Right lobe of liver (tissue), 4 donors: ENCODE measurements around a stretch of chr11.

GRCh38 chr11:12113022-12113792 lies 2.8 kb downstream of the MICAL2 start:
- PRO-cap, 4 experiments, result no peak in any of the 4 experiments
- RAMPAGE, long total RNA, 2 experiments, result no peak in any of the 2 experiments

GRCh38 chr11:12120340-12120736 lies 9.9 kb downstream of the MICAL2 start:
- PRO-cap, 4 experiments, result no peak in any of the 4 experiments
- RAMPAGE, long total RNA, 2 experiments, result no peak in any of the 2 experiments

DNA sequence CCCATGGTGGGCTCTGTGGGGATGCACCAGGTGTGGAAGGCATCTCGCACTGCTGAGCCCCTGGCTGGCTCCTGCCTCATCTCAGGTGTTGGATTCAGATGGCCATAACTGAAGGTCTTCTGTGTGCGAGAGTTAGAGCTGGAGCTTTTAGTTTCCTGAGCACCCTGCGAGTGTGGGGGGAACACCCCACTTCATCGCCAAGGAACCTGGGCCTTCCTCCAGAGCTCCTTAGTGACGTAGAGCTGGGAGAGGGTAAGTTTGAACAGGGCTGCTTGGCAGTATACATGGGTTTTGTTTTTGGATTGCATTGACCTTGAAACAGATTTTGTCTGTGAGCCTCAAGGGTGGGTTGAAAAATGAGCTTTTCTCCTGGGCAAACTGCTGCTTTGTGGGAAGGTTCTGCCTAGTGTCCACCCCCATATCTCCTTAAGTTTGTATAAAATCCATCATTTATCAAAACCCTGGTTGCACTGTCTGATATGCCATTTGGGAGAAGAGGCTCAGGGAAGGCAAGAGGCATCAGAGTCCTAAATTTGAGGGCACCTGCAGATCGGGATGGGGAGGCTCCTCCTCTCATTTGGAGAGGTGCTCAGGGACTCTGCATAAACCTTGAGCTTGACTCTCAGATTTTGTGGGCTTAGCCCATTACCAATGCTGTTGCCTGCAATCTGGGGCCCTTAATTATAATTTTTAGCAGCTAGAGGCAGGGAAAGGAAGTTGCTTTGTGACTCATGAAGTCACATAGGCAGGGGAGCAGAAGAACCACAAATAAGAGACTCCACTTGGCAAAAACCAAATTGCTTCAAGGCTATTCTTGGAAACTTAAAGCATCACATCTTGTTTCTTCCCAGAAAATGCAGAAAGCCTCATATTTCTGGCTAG lies 46.6 kb downstream of the MICAL2 start:
- PRO-cap, 4 experiments, result no peak in any of the 4 experiments
- RAMPAGE, long total RNA, 2 experiments, result no peak in any of the 2 experiments

DNA sequence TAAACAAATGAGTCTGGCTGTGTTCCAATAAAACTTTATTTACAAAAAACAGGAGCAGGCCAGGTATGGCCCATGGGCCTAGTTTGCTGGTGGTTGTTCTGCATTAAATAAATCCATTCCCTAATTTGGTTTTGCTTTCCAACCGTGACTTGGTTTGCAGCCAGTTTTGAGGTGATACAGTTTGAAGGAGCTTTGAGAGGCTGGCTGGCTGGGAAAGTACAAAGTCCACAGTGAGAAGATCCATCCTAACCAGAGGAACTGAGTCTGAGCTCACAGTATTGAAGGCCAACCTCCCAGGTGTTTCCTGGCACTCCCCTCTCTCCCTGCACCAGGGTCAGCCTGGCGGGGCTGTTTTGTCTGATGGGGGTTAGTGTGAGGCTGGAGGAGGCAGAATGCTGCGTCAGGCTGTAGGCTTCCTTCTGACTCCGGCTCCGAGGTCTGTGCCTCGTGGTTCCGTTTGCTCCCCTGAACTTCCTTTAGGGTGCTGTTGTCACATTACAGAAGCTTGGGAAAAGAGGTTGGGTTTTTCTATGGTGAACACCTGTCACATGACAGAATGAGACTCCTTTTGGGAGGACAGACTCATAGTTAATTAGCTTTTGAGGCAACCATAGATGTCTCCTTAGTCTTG lies 129.6 kb downstream of the MICAL2 start:
- PRO-cap, 4 experiments, result peak in 1 of 4 experiments; most common plus-strand start position 221 of the sequence (in 1); most common minus-strand start position 109 of the sequence (in 1)
- RAMPAGE, long total RNA, 2 experiments, result no peak in any of the 2 experiments

DNA sequence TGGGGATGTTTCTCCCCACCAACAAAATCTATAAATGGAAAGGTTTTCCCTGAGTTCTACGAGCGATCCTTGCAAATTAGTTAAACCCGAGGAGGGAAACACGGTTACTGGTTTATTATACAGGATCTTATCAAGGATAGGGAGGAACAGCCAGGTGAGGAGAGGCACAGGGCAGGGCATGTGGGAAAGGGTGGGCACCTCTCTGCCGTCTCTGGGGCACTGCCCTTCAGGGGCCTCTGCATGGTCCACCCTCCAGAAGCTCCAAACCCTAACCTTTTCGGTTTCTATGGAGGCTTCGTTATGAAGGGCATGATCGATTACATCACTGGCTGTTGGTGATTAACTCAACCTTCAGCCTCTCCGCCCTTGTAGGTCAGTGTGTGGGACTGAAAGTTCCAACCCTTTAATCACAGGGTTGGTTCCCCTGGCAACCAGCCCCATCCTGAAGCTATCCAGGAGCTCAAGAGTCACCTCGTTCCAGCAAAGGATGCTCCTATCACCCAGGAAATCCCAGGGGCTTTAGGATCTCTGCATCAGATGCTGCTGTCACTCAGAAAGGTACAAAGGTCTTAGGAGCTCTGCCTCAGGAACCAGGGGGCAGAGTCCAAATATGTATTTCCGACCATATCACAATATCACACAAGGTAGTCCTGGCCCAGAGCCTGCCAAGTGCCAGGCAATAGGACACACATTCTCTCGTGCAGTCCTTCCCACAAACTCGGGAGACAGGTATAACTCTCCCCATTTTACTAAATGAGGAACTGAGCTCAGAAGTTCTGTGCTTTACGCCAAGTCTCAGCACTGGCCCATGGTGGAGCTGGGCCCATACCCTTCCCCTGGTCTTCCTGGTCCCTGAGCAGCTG lies 123.6 kb upstream of the PARVA start:
- PRO-cap, 4 experiments, result peak in 4 of 4 experiments; most common plus-strand start position 366 of the sequence (in 1); most common minus-strand start position 277 of the sequence (in 3)
- RAMPAGE, long total RNA, 2 experiments, result no peak in any of the 2 experiments

- PRO-cap, 4 experiments, result no peak in any of the 4 experiments
- RAMPAGE, long total RNA, 2 experiments, result no peak in any of the 2 experiments
Measured at GRCh38 chr11:12398191-12398390, 20.7 kb downstream of the PARVA start.

DNA sequence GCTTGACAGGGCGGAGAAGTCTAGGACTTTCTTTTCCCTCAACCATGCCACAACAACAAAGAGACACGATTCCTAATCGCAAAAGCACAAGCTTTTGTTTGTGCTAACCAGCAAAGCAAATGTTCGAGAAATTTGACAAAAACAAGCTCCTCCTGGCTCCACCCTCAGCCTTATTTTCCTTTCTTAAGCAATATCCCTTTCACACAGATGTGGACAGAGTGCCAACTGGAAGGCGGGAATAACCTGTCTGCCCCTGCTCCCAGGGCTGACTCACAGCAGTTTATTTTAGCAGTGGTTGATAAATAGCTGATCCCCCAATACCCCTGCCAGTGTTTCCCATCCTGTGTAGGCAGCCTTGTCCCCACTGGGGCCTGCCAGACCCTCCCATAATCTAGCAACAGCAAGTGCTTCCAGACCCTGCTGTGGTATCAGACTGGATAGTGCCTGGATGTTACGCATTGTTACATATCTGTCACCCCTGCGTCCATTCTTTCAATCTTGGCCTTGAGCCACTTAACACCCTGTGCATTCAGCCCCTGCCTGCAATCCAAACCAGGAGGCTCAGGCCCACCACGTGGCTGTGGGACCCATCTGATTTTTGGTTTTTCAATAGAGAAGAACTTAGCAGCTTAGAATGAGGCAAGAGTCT lies 53.6 kb downstream of the PARVA start:
- PRO-cap, 4 experiments, result no peak in any of the 4 experiments
- RAMPAGE, long total RNA, 2 experiments, result no peak in any of the 2 experiments

- PRO-cap, 4 experiments, result no peak in any of the 4 experiments
- RAMPAGE, long total RNA, 2 experiments, result no peak in any of the 2 experiments
Measured at GRCh38 chr11:12674213-12674339, 145 bp upstream of the TEAD1 start.

GRCh38 chr11:12725549-12726202 lies 51.5 kb downstream of the TEAD1 start:
- PRO-cap, 4 experiments, result no peak in any of the 4 experiments
- RAMPAGE, long total RNA, 2 experiments, result no peak in any of the 2 experiments

DNA sequence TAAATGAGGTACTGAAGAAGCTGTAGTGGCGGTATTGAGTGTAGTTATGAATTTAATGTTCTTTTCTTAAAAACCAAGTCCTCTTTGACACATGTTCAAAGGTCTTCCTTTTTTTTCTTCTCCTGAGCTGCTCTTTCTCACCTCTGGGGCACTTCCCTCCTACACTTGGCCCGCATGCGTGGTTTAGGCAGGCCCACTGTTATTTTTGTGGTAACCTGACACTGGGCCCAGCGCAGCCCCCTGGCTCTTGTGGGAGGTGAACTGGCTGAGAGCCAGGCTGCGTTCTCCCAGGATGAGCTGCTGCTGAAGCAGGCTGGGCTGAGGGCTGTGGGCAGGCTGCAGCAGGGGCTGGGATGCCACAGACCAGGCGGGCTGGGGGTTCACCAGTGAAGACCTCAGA lies 72.3 kb downstream of the TEAD1 start:
- PRO-cap, 4 experiments, result no peak in any of the 4 experiments
- RAMPAGE, long total RNA, 2 experiments, result no peak in any of the 2 experiments

GRCh38 chr11:12785719-12786724 lies 111.8 kb downstream of the TEAD1 start:
- PRO-cap, 4 experiments, result no peak in any of the 4 experiments
- RAMPAGE, long total RNA, 2 experiments, result start-site peak on the plus strand in 1 of 2 experiments, at chr11:12785925-12786182 at its widest, 8 reads per replicate

DNA sequence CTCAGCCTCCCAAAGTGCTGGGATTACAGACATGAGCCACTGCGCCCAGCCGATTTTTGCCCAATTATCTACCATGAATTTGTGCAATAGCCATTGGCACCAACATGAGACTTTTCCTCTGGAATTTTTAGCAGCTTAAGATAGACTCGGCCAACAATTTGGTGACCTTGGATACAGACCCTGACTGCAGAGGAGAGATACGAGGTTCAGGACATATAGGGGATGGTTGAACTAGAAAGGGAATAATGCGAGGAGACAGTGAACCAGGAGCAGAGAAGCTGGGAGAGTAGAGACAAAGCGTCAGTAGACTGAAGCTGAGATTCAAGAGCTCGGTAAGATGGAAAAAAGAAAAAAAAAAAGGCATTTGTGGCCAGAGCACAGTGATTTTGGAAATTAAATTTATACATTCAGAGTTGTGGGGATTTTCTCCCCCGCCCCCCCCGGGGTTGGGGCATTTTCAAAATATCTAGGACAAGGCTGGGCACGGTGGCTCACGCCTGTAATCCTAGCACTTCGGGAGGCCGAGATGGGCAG lies 138.9 kb upstream of the RASSF10 start:
- PRO-cap, 4 experiments, result no peak in any of the 4 experiments
- RAMPAGE, long total RNA, 2 experiments, result no peak in any of the 2 experiments

DNA sequence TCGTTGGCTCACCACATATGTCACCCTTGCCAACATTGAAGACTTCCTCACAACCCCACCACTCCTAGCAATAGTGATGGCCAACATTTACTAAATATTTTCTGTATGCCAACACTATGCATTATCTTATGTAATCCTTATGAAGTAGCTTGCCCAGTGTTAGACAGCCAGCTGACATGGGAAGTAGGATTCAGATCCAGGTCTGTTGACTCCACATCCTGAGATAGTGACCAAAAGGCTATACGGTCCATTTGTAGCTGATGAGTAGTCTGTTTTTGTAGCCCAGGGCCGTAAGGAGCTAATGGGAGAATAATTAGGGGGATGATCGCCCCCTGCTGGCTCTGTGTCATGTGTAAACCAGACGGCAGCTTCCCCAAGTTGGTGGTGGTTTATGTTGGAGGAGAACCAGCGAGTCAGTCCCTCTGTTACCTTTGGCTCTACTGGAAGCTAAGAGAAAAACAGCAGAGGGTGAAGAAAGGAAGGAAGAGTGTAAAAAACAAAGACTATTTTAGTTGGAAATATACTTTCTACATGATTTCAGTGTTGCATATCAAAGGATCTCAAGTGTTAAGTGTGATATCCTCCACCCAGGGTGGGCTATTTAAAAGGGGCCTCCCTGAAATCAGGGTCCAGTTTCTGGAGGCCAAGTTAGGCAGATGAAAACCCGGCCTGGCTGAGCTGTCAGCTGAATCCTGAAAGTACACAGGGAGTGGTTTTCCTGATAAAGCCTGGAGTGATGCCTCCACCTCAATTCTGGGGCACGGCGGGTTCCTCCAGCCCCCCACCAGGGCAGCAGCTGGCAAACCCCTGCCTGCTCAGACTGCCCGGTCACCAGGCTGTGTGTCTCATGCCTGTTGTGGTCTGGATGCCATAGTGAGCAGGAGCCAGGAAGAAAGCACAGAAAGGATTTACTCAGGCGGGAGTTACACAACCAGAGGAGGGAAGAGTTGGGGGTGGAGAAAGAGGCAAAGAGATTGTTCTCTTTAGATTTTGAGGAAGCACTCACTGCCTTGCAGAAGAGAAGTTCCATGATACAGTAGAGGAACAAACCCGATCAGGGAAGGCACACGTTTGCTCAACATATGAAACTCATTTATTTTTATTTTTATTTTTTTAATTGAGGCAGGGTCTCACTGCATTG lies 120.1 kb upstream of the RASSF10 start:
- PRO-cap, 4 experiments, result no peak in any of the 4 experiments
- RAMPAGE, long total RNA, 2 experiments, result no peak in any of the 2 experiments

GRCh38 chr11:13357794-13358124 lies 80.2 kb downstream of the BMAL1 start:
- PRO-cap, 4 experiments, result peak in 1 of 4 experiments; most common plus-strand start chr11:13357931 (in 1)
- RAMPAGE, long total RNA, 2 experiments, result no peak in any of the 2 experiments

DNA sequence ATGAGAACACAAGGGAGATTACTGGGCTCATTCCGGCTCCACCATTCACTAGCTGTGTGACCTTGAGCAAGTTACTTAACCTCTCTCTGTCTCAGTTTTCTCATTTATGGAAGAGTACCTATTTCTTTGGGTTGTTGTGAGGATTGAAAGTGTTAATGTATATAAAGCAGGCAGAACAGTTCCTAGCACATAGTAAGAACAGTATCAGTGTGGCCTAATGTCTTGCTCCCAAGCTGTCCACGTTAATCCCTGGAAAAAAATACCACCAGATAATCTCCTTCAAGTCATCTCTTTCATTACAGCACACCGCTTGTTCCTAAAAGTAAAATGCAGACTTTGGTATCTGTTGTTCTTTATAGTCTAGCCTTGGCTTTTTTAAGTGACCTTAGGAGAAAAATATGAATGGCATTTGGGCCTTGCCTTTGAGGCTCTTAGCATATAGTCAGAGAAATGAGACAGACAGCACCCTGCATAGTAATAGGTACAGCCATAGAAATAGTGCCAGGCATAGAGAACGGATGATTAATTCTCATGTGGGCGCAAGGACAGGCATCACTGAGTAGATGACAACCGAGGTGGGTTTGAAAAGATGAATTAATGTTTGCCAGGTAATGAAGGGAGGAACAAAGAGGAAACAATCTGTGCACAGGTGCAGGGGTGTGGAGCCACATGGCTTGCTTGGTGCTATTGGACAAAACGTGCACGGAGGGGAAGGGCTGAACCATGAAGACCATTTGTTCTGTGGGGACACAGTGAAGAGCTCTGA lies 90.3 kb downstream of the BMAL1 start:
- PRO-cap, 4 experiments, result no peak in any of the 4 experiments
- RAMPAGE, long total RNA, 2 experiments, result no peak in any of the 2 experiments

DNA sequence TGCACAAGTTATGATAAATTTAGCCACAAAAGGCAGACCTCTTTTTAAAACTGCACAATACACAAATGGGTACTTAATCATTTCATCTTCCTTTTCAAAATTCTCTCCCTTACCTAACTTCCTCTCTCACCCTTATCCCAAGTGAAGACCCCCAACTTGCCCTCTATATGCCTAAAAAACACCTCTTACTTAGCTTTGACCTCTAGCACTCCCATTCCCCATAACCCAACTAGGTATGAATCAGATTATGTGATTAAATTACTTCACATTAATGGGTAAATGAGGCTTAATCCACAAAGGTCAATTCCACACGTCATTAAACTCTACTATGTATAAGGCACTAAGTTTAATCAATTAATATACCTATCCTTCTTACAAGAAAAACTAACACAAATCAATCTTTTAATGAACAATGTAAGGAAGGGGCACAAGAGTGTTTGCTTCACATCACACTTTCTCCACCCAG lies 2.8 kb downstream of the BTBD10 start:
- PRO-cap, 4 experiments, result no peak in any of the 4 experiments
- RAMPAGE, long total RNA, 2 experiments, result no peak in any of the 2 experiments

DNA sequence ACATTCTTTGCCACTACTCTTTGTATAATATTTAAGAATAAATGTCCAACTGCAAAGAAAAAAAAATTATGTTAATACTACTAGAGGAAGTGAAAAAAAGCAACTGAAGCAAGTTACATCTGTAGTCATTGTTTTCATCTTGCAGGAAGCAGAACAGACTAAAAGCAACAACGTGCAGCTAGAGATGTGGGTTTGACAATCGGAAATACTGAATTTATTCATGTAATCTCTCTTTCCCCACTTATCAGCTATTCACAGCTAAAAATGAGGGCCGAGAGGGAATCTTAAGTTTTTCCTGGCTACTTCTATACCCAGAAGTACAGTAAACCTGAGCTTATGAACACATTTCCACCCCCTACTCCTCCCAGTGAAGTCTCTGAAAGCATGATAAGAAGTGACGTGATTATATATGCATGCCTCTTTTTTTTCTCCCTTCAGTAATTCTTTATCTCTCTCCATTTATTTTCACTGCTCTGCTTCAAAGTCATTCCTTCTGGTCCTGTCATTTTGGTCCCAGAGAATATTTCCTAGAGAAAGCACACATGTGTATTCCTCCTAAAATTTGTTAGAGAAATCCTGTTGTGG lies 116.5 kb downstream of the SPON1 start:
- PRO-cap, 4 experiments, result no peak in any of the 4 experiments
- RAMPAGE, long total RNA, 2 experiments, result no peak in any of the 2 experiments

- PRO-cap, 4 experiments, result no peak in any of the 4 experiments
- RAMPAGE, long total RNA, 2 experiments, result no peak in any of the 2 experiments
Measured at GRCh38 chr11:14364029-14364806, 5.2 kb upstream of the RRAS2 start.

- PRO-cap, 4 experiments, result no peak in any of the 4 experiments
- RAMPAGE, long total RNA, 2 experiments, result no peak in any of the 2 experiments
Measured at GRCh38 chr11:14569596-14569950, 49.4 kb upstream of the PSMA1 start.

DNA sequence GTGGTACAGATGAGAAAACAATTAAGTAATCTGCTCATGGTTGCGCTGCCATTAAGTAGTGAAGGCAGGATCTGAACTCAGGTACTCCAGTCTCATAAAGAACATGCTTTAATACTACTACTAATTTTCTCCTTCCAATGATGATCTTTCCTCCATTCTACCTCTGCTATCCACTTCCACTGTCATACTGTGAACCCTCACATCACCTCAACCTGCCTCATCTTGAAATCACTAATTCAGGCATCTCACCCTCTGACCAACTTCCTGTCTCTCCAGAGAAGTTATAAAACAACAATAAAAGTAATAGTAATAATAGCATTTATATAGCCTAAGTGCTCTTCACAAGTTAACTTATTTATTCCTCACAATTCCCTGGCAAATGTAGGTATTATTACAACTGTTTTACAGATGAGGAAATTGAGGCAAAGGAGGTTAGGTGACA lies 57.1 kb upstream of the PSMA1 start:
- PRO-cap, 4 experiments, result no peak in any of the 4 experiments
- RAMPAGE, long total RNA, 2 experiments, result no peak in any of the 2 experiments